OVCAR3 (cell line): ENCODE measurements around the genes AQP9 and MINDY2.

- RRBS = no CpG with 5 or more reads among the region's 5 CpGs
Observed at GRCh38 chr15:57594635-57595378, 3.1 kb downstream of the MYZAP start.

DNA sequence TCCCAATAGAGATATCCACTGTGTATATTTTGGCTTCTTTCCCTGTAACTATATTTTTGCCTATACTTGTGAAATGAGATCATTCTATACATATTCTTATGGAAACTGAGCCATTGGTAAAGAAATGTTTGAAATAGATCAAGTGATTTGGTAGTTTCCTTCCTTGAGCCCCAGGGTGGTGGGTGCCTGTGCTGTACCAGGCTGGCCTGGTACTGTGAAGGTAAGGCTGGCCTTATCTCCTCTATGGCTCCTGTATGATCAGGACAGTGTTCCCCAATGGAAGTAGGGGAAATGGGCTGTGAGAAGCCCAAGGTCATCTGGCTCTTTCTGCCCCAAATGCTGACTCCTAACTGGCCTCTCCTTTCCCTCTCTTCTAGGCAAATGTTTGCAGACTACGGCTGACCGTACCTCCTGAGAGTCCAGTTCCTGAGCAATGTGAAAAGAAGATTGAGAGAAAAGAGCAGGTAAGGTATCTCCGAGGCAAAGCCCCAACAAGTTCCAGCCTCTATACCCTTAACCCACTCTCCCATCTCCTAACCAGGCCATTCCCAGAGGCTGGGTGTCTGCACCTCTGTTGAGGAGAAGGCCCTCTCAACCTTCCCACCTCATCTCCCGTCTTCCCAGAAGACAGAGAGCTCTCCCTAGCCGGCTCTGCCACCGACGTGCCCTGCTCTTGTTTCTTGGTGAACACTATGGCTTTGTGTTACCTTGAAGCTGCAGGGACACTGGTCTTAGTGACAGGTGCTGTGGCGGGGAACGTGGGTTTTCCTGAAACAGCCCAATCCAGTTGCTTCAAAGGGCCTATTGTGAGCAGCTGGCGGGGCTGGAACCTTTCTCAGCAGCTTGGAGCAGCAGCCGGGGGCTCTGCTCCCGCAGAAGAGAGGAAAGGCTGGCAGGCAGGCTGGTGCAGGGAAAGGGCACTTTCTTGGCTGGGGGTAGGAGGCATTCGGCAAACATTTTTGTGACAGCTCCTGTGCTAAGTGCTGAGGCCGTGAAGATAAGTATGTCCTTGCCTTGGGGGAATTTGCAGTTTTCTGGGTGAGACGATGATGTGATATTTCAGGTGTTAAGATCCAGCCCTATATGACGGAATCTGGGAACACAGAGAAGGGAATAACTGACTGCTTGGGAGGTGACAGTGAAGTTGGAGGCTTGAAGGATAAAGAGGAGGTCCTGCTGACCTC lies 12.6 kb downstream of the MYZAP start:
- RRBS = no CpG with 5 or more reads among the region's 16 CpGs

DNA sequence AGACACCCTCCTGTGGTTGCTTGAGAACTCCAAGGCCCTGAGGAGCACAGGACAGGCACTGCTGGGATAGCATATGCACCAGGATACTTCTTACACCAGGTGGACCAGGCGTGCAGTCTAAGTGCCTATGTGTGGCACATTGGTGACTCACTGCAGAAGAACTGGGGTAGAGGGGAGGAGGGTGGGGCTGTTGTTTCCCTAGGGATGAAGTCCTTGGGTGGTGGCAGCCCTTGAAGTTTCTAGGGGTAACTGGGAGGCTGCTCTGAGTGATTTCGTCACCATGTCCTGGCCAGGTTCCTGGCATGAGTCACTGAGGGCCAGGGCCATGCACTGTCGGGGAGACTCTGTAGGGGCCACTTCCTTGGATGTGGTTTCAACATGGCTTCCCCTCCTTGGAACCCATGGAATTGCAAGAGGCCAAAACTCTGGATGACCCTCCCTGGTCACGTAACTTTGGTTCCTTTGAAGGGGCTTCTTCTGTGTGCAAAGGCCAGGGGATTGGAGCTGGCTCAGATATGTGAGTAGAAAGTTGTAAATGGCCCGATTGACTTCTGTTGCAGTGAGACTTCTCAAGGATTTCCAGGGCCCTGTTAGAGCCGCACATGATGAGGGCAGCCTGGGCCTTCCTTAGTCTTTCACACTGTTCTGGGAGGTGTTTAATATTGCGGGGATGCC lies 16.0 kb downstream of the MYZAP start:
- RRBS = no CpG with 5 or more reads among the region's 7 CpGs

GRCh38 chr15:57823255-57823907 lies 116.9 kb downstream of the POLR2M start:
- RRBS = no CpG with 5 or more reads among the region's 8 CpGs

DNA sequence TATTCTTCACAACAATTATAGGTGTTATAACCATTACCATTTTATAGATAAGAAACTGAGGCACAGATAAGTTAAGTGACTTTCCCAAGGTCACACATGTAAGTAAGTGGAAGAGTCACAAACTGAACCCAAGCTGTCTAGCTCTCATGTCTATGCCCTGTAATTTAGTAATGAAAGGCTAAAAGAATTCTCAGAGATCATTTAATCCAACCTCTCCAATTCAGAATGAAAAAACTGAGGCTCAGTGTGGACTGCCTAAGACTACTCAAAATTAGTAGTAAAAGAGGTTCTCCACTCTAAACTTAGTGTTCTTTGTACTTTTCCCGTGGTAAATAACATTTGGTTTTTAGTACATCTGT lies 29.7 kb upstream of the ALDH1A2 start:
- RRBS = no CpG with 5 or more reads among the region's 1 CpG

DNA sequence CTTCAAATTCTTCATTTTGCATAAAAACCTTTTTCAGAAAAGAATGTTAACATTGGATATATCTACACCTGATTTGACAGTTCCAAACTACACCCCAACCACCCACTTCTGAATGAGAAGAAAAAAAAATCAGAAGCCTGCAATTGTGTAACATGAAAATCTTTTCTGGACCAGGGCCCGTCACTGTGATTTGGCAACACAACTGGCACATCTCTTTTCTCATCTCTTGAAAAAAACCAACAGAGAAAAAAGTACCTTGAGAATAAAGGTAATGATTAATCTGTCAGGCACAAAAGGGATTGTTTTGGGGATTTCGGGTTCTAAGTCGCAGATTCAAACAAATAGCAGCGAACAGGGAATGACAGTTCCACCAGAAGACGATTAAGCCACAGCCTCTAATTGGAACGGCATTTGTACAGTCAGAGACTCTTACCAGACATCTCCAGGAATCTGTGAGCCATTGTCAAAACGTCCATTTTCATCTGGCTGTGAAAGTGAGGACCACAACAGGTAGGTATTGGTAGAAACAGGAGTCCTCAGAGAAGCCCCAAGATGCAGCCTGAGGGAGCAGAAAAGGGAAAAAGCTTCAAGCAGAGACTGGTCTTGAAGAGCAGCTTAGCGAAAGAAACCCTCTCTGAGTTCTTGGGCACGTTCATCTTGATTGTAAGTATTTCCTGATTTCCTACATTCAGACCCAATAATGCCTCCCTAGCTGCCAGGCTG lies at the start of gene AQP9:
Gene AQP9, plus strand, starts transcription at position 368 of the 723 bp plus-strand sequence.
- RRBS = no CpG with 5 or more reads among the region's 9 CpGs

GRCh38 chr15:58147267-58147582 lies 9.0 kb downstream of the AQP9 start:
- RRBS = no CpG with 5 or more reads among the region's 3 CpGs

DNA sequence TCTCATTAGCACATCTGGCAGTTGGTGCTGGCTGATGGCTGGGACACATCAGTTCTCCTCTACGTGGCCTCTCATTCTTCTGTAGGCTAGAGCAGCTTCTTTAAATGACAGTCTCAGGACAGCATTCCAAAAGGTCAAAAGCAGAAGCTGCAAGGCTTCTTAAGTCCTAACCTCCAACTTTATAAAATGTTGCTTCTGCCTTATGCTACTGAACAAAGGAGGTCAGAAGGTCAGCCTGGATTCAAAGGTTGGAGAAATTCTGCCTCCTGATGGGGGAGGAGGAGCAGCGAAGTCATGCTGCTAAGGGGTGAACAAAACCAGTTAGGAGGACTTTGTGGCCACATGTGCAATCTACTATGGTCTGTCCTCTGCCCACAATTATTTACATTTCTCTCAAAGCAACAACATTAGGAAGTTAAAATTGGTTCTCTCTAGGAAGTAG lies 144.1 kb downstream of the AQP9 start:
- RRBS = no CpG with 5 or more reads among the region's 2 CpGs

DNA sequence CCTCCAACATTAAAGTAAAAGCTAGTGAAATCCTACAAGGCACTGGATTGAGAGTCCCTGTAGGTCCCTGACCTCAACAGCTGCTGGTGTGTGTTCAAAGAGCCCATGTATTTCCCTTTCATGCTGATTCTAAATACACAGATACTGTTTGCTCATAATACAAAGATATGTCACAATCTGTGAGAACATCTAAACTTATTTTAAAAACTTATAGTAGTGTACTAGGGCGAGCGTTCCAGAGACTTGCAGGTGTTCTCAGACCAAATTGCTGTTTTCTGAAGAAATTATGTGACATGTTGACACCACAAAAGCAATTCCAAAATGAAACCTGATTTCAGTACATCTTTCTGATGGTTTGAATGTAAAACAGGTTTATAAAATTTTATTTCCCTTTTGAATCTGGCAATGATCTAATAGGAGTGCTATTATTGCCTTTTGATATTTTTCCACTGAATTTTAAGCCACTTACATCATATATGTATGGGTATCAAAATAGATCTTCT lies 145.8 kb upstream of the LIPC start:
- RRBS = no CpG with 5 or more reads among the region's 2 CpGs

- RRBS = no CpG with 5 or more reads among the region's 4 CpGs
Observed at GRCh38 chr15:58329599-58330019, 102.2 kb upstream of the LIPC start.

GRCh38 chr15:58423161-58423528 lies 8.6 kb upstream of the LIPC start:
- RRBS = no CpG with 5 or more reads among the region's 4 CpGs

DNA sequence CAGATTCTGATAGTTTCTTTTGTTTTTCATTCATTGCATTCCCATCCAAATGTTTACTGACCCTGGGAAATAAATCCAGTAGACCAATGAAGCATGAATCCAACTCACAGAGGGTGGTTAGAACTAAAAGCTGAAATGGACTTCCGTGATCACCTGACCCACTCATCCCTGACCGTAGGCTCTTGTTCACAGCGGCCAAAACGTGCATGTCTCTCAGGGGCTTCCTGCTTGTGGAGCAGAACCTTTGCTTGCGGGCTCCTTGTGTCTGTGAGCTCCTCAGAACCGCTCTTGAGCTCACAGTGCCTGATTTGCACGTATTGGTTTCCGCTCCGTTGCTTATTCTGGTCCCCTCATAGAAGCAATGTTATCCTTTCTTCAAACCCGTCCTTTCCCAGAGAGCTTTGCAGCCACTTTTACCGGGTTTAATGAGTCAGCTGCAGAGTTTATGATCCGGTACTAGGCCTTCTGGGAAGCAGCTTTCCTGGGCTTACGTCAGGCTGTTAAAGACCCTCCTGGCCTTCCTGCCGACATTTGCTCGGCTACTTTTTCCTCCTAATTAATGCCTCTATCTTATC lies 35.4 kb downstream of the LIPC start:
- RRBS = no CpG with 5 or more reads among the region's 15 CpGs

- RRBS = no CpG with 5 or more reads among the region's 6 CpGs
Observed at GRCh38 chr15:58476072-58476771, 44.4 kb downstream of the LIPC start.

DNA sequence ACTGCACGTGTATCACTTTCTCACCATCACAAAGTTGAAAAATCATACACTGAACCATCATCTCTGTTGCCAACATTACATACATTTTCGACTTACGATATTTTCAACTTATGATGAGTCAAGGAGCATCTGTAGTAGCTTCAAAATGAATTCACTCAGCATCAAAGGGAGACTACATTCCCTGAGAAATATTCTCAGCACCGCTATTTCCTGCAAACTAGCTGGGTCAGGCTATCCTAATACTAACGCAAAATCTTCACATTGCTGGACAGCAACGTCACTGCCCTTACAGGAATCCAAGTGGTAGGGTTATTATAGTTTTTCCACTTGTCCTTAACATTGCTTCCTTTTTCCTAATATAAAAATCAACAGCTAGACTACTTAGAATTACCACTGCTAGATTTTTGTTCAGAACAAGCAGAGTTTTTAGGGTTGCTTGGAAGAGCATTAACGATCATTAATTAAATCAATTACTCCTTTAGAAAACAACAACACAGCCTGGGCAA lies 7.1 kb downstream of the ADAM10 start:
- RRBS = no CpG with 5 or more reads among the region's 7 CpGs

DNA sequence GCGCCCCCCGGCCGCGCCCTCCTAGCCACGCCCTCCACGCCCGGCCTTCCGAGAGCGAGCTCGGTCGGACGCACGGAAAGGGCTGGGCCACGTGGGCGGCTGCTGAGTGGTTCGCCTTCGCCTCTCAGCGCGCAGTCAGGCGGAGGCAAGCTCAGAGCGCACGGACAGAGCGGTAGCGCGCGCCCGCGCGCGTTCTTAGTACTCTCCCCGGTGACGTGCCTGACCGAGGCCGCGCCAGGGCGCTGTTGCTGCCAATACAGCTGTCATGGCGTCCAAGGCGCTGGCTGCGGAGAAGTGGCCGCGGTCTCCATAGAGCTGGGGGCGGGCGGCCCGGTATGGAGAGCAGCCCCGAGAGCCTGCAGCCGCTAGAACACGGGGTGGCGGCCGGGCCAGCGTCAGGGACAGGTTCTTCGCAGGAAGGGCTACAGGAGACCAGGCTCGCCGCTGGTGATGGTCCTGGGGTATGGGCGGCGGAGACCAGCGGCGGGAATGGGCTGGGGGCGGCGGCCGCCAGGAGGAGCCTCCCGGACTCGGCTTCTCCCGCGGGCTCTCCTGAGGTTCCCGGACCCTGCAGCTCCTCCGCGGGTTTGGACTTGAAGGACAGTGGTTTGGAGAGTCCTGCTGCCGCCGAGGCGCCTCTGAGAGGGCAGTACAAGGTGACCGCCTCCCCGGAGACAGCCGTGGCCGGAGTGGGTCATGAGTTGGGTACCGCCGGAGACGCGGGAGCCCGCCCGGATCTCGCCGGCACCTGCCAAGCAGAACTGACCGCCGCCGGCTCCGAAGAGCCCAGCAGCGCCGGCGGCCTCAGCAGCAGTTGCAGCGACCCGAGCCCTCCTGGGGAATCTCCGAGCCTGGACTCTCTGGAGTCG lies at the start of gene MINDY2:
Gene MINDY2, plus strand, starts transcription at position 242 of the 869 bp plus-strand sequence.
- RRBS = 5% methylated on average over 24 of the region's 93 CpGs

- RRBS = no CpG with 5 or more reads among the region's 3 CpGs
Observed at GRCh38 chr15:58877902-58878298, 55.6 kb downstream of the SLTM start.

DNA sequence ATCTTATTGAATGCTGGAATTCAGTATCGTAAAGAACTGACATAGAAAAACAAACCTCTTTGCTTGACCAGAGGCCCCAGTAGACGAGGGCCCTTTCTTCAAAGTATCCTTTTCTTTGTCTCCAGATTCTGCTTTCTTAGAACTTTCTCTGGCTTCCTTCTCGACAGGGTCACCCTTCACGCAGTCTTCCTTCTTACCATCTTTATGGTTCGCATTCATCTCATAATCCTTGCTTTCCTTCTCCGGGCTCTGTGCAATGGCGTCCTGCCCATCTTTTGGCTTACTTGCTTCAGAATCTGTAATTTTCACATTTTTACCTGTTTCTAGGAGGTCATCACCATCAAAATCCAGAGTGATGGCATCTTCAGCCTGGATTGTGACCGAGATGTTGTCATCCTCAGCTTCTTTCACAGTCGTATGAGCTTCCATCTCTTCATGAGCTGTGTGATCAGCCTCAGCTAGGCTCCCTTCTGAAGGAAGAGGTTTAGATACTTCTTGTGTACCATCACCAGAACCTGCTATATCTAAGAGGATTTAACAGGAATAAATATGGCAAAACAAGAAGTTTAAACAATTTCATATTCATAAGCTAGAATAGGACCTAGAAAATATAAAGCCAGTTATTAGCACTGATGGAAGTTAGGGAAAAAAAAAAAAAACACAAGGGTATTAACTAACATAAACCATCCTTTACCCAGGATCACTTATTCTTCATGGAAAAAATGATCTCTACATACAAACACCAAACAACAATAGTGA lies 33.9 kb downstream of the SLTM start:
- RRBS = no CpG with 5 or more reads among the region's 9 CpGs

DNA sequence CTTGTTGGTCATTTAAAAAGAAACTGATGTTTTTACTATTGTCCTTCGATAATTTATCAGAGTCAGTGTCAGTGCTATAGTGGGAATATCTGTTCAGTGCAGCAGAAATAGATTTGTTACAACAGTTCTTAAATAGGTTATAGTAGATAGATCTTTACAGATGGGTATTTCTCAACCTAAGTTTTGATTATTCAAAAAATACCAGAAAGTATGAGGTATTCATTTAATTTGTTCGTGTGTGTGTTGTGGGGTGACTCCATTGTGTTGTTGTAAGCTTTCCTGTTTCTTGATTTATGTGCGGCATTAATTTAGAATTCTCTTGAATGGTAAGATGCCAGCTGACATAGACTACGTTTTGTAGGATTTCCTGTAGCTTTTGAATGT lies 1.1 kb downstream of the RNF111 start:
- RRBS = no CpG with 5 or more reads among the region's 4 CpGs

DNA sequence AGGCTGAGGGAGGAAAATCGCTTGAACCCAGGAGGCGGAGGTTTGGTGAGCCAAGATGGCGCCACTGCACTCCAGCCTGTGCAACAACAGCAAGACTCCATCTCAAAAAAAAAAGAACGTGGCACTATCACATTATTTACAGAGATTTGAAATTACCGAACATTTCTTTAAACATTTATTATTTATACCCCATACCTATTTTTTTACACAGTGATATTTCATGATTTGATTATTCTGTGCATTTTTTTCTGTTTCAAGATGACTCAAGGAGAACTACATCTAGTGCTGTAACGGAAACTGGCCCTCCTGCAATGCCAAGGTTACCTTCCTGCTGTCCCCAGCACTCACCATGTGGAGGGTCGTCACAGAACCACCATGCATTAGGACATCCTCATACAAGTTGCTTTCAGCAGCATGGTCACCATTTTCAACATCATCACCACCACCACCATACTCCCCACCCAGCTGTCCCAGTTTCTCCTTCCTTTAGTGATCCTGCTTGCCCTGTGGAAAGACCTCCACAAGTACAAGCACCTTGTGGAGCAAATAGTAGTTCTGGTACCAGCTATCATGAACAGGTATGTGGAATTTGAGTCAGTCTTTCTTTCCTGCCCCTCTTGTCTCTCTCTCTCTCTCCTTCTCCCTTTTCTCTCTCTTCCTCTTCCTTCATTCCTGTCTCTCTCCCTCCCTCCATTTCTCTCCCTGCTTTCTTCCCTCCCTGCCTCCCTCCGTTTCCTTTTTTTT lies 38.3 kb upstream of the CCNB2 start:
- RRBS = no CpG with 5 or more reads among the region's 8 CpGs

- RRBS = no CpG with 5 or more reads among the region's 8 CpGs
Observed at GRCh38 chr15:59169201-59170034, 37.2 kb upstream of the LDHAL6B start.